Karpas-422 (cell line): ENCODE measurements around a stretch of chr2.

- PRO-cap = no peak
- RAMPAGE, long total RNA = no peak
These were observed 2.4 kb upstream of the LPIN1 start for GRCh38 chr2:11743753-11744648.

- PRO-cap = no peak
- RAMPAGE, long total RNA = no peak
These were observed 19.0 kb downstream of the LPIN1 start for GRCh38 chr2:11765419-11765822.

DNA sequence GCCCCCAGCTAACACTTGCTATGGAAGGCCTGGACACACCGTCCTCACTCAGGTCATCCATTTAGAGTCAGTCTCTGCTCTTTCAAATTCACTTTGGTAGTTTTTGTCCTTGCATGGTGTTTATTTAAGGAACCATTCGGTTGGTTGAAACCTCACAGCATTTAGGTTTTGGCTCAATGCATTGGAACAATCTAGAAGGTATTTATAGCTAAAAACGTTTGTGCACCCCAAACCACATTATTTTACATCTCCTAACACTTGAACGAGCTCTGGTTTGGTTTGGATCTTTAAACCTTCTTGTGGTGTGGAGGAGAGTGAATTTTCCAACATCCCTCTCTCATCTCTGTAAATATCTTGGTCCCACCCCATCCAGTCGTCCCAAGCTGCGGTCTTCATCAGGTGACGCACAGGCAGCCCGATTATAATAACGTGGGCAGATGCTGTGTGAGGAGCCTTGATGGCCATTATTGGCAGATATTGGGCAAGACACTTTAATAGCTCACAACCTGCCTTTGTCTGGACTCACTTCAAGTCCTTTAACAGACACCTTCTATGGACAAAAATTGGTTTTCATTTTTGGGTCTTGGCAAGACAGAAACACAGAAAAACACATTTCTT lies 288.0 kb downstream of the LPIN1 start:
- PRO-cap = bidirectional peak, plus-strand start at position 279 of the sequence, minus-strand start at position 69 of the sequence
- RAMPAGE, long total RNA = start-site peak on the minus strand centred at position 84 of the sequence, 30 bp wide, 8 and 5 reads in 2 replicates; start-site peak on the minus strand centred at position 178 of the sequence, 6 bp wide, 8 and 5 reads in 2 replicates

- PRO-cap = no peak
- RAMPAGE, long total RNA = no peak
These were observed 332.9 kb downstream of the LPIN1 start for GRCh38 chr2:12079353-12079770.

- PRO-cap = no peak
- RAMPAGE, long total RNA = no peak
These were observed 446.3 kb downstream of the LPIN1 start for GRCh38 chr2:12192640-12193205.

- PRO-cap = no peak
- RAMPAGE, long total RNA = no peak
These were observed 103.6 kb upstream of the TRIB2 start for GRCh38 chr2:12613076-12613559.

DNA sequence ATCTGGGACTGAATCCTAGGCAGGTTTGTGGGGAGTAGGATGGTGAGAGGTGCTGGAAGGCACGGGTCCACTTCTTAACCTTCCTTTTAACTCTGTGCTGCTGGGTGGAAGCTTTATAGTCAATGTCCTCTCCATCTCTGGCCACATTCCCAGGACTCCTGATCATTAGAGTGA lies 1.3 kb upstream of the TRIB2 start:
- PRO-cap = no peak
- RAMPAGE, long total RNA = no peak

- PRO-cap = unidirectional peak, plus-strand start at chr2:12717416
- RAMPAGE, long total RNA = no peak
These were observed 881 bp downstream of the TRIB2 start for GRCh38 chr2:12717322-12718311.

DNA sequence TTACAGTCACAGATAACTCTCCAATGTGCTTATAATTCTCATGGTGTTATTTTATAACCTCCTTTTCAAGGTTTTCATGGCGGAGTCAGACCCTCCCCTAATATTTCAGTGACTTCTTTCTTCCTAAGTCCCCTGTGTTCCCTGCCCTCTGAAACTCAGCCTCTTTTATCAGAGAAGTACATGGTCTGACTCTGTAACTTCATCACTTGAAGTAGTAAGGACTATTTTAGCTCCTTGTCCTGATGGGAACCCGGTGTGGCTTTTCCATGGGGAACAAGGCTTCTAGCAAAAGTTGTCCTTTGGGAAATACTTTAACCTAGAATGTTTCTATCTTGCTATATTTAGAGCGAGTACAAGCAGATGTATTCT lies 117.5 kb downstream of the TRIB2 start:
- PRO-cap = no peak
- RAMPAGE, long total RNA = no peak

DNA sequence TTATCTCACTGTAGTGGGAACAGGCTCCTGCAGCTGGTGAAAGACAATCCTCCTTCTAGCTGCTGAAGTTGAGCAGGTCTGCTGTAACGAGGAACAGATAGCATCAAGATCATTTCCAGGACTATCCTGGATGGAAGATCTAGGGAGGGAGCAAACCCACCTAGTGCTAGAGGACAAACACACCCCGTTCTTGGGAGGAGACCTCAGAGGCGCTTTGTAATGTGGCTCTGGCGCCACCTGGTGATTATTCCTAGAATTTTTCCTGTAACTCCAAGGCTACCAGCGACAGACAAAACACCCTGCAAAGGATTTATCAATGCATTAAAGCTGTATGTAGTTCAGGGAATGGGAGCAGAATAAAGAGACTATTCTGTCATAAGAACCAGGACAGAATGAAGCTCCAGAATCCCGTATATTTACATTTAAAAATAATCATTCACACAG lies 290.1 kb downstream of the TRIB2 start:
- PRO-cap = no peak
- RAMPAGE, long total RNA = no peak

- PRO-cap = no peak
- RAMPAGE, long total RNA = no peak
These were observed 391.5 kb downstream of the NBAS start for GRCh38 chr2:15169365-15170260.

DNA sequence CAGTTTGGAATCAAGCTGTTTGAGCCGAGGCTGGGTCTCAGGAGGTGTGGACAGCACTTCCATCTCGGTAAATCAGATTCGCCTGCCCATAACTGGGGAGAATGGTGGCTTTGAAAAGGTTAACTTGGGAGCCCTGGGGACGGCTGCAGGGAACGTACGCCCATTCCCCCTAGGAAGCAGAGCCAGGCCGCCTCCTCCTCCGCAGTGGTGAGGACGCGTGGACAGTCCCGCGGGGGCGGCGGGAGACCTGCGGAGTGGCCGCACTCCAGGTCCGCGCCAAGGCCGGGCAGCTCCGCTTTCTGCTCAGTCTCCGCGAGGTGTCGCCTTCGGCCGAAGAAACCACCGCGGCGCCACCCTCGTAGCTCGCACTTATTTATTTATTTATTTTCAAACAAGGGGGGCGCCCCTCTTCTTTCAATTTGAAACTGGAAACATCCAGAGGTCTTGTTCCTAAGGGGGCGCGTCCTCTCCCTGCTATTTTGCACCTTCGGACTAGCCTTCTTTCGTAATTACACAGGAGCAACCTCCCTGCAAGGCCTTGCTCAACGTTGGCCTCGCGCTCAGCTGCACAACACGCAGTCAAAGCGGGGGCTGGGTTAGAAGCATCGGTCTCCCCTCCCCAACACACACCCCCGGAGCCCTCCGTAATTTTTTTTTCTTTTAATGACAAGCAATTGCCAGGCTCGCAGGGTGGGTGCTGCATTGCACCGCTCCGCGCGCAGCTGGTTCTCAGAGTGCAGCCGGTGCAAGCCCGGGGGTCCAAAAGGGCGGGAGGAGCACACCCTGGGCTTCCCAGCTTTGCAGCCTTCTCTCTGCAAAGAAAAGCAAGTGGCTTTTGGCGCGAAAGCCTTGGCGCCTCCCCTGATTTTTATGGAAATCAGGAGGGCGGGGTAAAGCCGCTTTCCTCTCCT lies 555 bp upstream of the MYCN start:
- PRO-cap = no peak
- RAMPAGE, long total RNA = no peak

DNA sequence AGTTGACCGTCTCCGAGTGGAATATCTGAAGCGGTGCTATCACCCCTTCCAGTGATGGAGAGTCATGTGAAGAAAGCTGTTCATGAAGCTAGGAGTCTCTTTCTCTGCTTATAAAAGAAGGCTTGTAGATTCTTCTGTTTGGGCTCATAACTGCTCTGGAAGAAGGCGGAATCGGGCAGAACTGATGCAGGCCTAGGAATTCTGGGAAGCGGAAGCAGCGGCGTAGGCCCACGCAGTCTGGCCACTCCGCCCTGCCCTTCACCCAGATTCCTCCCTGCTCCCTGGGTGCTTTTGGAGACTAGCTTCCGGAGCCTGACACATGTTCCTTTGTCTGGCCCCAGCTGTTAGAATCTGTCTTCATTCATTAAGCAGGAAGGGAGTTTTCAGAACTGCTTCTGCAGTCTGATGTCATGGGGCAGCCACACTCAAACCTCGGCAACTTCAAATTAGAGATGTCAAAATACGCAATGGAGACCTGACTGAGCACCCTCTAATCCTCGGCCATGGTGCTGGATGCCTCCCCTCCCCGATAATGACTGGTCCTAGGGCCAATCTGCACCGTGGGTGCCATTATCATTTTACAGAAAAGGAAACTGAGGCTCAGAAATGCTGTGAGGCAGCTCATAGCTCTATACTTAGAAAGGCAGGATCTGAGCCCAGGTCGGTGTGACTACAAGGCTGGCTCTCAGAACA lies 275.6 kb downstream of the MYCN start:
- PRO-cap = no peak
- RAMPAGE, long total RNA = no peak

DNA sequence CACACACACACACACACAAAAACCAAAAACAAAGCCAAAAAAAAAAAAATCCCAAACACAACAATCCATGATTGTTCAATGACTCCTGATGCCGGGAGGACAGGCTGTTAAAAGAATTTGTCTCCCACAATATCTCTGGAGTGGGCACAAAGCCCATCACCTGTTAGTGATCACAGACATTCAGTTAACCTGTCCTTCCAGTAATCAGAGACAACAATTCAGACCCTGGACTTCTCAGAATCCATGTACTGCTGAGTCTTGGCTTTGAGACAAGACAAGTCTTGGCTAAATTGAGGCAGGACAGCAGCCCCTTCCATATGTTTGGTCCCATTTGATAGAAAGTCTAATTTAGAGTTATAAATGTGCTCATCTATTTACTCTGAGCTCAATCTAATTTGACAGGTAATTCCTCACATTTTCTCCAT lies 115.4 kb downstream of the CYRIA start:
- PRO-cap = no peak
- RAMPAGE, long total RNA = no peak

DNA sequence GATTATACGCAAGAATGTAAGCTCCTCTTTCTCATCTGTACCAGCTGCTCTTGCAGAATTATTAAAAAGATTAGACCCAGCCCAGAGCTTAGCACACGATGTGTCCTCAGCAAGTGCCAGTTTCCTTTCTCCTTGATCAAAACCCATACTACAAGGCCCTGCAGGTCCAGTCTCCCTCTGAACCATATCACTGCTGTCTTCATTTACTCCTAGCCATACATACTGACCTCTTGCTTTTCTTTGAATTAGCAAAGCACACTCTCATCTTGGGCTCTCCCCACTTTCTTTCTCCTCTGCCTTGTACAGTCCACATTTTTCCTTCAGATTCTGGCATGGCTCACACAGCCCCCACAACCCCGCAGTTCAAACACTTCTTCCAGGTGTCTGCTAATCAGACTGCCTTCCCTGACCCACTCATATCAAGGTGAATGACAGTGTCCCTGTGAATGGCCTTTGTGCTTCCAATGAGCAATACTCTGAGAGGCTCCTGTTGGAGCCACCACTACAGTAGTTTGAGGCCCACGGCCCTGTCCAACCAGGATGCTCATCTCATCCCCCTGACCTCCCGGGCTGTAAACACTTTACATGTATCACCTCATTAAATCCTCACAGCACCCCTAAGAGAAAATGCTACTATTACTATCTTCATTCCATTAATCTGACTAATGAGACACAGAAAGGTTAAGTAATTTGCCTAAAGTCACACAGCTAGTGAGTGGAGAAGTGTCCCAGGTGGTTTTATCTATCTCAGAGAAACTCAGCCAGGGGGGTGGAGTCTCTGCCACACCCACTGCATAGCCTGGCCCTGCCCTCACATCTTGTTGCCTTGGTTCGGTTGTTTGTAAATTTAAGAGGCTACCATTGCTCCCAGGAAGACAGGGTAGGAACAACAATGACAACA lies 18.0 kb downstream of the CYRIA start:
- PRO-cap = no peak
- RAMPAGE, long total RNA = no peak

GRCh38 chr2:16654912-16655908 lies 10.4 kb downstream of the CYRIA start:
- PRO-cap = unidirectional peak, minus-strand start at chr2:16655132; unidirectional peak, minus-strand start at chr2:16655155
- RAMPAGE, long total RNA = no peak

DNA sequence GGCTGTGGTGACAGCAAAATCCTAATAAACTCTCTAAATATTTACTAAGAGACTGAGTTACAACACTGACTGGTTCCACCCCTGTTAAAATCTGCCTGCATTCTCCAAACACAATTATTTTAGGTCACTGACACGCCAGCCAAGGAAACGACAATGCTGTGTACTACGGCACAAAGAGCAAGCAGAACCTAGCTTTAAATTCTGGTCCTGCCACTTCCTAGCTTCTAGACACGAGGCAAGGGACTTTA lies 4.1 kb downstream of the CYRIA start:
- PRO-cap = no peak
- RAMPAGE, long total RNA = no peak

DNA sequence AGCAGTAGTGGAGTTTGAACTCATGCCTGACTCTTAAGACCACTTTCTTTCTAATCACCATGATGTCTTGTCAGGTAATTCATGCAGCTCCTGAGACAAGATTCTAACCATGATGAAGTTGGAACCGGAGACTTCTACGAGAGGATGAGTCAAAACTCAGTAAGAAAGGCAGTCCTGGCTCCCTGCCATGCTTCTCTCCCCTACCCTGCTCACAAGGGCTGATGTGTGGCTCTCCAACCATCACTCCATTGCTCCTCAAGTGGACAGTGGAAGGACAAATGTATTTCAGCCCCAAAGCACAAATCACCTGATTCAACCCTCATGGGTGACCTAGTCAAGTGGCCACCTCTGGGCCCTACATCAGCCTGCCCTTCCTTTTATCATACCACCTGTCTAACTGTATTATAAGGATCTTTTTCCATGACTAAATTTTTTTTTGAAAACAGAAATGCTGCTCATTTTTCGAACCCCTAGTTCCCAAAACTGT lies 3.1 kb downstream of the CYRIA start:
- PRO-cap = no peak
- RAMPAGE, long total RNA = no peak

DNA sequence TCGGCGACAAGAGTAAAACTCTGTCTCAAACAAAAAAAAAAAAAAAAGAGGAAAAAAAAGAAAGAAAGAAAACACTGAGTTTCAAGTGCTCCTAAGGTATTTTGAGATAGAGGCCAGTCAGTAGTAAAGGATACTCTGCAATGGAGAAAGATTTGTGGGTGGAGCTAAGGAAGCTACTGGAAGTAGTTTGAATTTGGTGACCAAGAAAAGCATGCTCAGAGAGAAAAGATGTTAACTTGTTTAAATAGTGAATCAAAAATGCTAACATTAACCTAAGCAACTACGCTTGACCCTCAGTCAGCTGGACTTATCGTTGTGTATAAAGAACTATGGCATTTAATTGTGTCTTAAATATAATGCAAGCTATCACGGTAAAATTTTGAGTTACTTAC lies 2.2 kb downstream of the SMC6 start:
- PRO-cap = no peak
- RAMPAGE, long total RNA = no peak

GRCh38 chr2:17754366-17754762 lies 426 bp downstream of the GEN1 start:
- PRO-cap = no peak
- RAMPAGE, long total RNA = no peak